Frontal cortex (tissue), 2 donors: Measurements from ENCODE around the genes OSCAR, LILRB5 and LENG8.

- RAMPAGE, long total RNA = no peak
Observed at GRCh38 chr19:52336466-52336892, 436 bp downstream of the ZNF610 start.

- RAMPAGE, long total RNA = no peak
Observed at GRCh38 chr19:52336990-52337446, 975 bp downstream of the ZNF610 start.

- RAMPAGE, long total RNA = no peak
Observed at GRCh38 chr19:52733751-52734914, 711 bp downstream of the ZNF611 start.

GRCh38 chr19:53328758-53329395, 4.7 kb upstream of the ZNF845 start:
- RAMPAGE, long total RNA = no peak

DNA sequence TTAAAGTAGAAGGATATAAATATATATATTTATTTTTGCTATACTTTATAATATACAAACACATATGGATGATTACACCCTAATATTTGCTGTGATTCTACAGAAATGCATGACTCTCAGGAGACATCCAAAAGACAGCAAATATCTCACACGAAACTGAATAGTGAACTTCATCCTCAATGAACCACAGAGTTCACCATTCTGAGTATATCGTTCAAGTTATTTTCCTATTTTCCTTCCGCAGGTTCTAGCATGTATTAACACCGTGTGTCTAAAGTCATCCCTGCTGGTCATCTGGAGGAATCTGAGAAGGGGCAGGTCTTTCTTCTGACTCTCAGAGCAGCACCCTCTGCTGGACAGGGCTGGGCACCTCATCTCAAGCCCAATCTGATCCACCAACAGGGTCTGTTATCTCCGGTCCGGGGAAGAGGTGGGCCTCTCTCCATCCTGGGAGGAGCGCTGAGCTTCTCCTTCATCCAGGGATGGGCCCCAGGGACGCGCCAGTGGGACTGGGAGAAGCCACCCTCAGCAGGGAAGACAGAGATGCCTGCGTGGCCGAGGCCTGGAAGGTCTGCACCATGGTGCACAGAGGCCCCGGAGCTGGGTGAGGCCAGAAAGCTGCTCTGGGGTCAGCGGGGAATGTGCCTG, 26.1 kb upstream of the ZNF331 start:
- RAMPAGE, long total RNA = no peak

DNA sequence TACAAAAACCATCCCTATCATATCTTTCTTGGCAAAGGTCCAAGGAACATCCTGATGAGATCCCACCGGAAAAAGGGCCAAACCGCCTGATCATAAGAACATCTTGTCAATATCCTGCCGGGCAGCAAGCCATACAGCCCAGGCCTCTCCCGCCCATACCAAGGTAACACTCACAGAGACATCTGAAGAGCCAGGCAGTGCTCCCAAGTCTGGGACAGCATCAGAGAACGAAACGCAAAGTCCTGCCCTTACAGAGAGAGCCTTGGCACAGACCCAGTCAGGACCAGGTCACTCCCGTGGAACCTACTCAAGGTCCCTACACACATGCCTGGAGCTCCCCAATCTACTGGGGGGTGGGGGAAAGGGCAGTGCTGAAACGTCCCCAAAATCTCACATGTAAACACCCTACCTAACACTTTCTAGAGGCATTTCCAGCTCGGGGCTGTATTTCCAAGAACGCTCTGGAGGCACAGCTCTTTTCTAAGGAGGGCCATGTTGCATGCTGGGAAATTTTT, 18.4 kb upstream of the ZNF331 start:
- RAMPAGE, long total RNA = no peak

DNA sequence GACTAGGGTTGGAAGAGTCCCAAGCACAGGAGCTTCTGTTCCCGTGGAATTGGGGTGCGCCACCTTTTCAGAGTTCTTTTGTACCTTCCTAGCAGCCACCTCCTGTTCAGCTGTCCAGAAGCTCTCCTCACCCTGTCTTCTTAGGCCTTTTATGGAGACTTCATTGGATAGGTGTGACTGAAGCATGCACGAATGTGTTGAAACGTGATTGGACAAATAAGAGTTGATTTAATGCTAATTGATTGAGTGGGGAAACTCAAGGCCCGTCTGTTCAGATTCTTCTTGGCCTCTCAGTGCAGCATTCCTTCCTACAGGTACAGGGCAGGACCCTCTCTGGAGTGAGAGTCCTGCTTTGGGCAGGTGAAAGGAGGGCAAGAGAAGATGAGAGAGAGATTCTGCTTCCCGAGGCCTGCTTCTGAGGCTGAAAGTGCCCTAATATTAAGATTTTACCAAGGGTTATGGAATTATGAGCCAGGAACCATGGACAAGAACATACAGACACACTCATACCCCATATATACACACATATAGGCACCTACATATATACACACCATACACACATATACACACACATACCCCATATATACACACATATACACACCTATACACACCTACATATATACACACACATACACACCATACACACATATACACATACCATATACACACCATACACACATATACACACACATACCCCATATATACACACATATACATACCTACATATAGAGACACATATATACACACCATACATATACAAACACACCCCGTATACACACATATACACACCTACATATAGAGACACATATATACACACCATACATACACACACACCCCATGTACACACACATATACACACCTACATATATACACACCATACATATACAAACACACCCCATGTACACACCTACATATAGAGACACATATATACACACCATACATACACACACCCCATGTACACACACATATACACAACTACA, 20.6 kb downstream of the ZNF331 start:
- RAMPAGE, long total RNA = no peak

DNA sequence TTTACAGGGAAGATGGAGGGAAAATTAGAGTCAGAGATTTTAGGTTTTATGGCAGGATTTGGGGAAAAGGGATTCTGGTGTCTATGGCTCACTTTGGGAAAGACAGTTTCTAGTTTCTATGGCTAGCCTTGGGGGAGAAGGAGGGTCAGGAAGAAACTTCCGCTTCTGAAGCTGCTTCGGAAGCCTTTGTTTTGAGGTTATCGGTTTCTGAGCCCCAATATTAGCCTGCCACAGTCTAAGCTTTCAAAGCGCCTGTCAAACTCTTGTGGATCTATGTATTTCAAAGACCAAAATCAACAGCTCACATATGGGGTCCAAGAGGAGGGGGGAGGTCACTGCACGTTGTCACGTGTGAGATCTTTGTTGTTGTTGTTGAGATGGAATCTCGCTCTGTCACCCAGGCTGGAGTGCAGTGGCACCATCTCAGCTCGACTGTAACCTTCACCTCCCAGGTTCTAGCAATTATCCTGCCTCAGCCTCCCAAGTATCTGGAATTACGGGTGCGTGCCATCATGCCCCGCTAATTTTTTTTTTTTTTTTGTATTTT, 18.7 kb upstream of the DPRX start:
- RAMPAGE, long total RNA = no peak

DNA sequence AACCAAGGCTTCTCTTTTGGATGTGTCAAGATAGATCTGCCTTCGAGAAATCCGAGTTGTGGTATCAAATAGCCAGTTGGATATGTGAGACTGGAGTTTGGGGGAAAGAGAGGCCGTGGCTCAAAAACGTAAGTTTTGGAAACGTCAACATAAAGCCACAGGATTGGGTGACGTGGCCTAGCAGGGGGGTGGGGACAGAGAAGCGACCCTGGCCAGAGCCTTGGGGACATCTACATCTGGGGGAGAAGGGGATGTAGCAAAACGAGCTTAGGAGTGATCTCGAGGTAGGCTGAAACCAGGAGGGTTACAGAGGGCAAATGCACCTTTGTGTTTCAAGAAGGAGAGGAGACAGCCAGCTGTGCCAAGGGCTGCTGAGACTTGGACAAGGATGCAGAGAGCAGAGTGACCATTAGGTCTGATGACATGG, 3.7 kb upstream of the CACNG6 start:
- RAMPAGE, long total RNA = no peak

DNA sequence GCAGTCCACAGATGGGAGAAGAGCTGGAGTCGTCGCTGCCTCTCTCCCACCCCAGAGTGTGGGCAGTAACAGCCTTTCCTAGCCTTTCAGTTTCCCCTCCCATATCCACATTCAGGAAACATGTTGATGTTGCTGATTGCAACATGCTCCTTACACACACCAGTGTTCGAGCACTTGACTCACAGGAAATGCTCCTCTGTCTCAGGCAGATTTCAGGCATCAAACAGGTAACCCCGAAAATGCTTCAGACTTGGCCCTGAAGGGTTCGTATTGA, 152 bp upstream of the TARM1 start:
- RAMPAGE, long total RNA = no peak

- RAMPAGE, long total RNA = no peak
Observed at GRCh38 chr19:54100542-54101088, at the start of gene OSCAR. Gene OSCAR (minus strand): TSS chr19:54100803.

GRCh38 chr19:54196608-54197164, 4.0 kb upstream of the RPS9 start:
- RAMPAGE, long total RNA = no peak

DNA sequence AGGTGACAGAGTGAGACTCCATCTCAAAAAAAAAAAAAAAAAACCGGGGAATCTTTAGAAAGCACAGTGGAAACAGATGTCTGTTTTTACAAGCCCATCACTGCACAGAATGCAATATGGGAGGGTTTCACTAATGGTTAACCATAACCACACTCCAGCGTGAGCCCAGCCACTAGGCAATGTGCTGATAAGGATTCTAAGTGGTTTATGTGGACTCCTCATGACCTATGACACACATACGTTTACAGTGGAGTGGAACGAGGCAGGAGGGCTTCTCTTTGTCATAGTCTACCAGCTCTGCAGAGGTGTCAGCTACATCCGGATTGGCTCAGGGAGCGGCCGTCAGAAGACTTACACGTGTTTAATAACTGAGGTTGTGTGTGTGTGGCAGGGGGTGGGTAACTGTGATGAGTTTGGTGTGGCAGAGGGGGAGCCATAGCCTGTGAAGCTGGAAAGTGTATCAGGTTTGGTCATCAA, 10.1 kb downstream of the RPS9 start:
- RAMPAGE, long total RNA = no peak

- RAMPAGE, long total RNA = no peak
Observed at GRCh38 chr19:54257129-54257762, at the start of gene LILRB5. Gene LILRB5 (minus strand): TSS chr19:54257273.

- RAMPAGE, long total RNA = no peak
Observed at GRCh38 chr19:54345883-54346450, 7.0 kb upstream of the LILRA4 start.

- RAMPAGE, long total RNA = no peak
Observed at GRCh38 chr19:54373490-54374159, 8.9 kb upstream of the LAIR1 start.

DNA sequence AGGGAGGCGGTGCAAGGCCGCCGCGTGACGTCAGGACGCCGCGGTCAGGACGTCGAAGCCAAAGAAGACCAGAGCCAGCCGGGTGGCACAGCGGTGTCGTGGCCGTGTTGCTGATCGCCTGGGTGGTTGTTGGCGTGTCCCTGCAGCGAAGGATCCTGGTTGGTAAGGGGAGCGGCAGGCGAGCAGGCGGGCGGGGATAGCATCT, at the start of gene LENG8:
TSS of gene LENG8 (plus strand) at position 51 of the 205 bp plus-strand sequence.
- RAMPAGE, long total RNA = no peak

GRCh38 chr19:54449354-54450192, 574 bp downstream of the LENG8 start:
- RAMPAGE, long total RNA = no peak

DNA sequence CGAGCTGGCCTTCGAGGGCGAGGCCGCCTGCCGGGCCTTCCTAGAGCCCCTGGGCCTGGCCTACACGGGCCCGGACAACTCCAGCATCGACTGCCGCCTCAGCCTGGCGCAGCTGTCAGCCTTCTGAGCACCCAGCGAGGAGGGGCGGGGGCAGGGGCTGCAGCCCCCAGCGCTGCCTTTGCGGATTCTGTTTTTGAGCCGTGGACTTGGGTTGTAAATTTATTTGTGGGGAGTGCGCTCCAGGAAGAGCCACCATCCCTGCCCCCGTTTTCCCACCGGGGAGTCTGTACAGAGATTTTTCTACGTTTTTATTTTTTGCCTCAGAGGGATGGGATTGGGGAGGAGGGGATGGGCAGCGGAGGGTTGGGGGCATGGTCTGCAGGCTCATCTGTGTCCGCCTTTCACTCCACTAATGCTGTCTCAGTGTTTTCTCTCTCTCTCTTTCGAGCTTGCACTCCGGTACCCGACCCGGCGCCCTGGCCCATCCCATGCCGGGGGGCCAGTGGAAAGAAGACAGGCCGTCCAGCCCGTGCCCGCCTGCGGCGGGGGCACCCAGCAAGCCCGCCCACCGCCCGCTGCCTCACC, 2.7 kb downstream of the LENG9 start:
- RAMPAGE, long total RNA = no peak

DNA sequence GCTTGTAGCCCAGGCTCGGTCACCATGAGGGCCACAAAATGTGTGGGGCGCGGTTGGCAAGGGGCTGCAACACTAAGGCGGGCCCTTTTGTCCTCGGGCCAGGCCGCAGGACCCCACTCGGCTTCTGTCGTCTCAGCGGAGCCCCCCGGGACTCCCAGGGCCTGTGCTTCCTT, 1.1 kb downstream of the LENG9 start:
- RAMPAGE, long total RNA = no peak